Frontal cortex (tissue), 2 donors: Measurements from ENCODE around the genes ACER3, PAK1 and KCTD21.

DNA sequence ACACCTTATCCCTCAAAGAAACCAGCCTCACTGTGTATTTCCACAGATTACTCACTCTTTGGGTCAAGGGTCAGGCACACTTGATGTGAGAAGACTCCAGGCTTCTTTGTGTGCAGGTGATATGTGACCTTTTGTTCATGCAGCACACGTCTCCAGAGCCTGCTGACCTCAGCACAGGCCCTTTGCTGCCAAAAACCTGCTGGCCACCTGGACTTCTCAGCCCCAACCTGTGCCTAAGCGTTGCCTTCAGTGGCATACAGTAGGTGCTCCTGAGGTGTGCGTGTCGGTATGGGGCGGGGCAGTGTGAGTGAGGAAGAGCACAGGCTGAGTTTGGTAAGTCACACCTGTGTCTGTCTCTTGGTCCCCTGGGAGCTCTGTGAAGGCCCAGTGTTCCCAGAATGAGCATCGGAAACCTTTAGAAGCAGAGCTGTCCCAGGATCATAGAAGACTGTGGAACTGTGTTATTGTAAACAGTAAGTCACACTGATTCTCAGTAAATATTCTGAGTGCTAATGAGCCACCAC is 58.0 kb downstream of the WNT11 start:
- RAMPAGE, long total RNA, result no peak

DNA sequence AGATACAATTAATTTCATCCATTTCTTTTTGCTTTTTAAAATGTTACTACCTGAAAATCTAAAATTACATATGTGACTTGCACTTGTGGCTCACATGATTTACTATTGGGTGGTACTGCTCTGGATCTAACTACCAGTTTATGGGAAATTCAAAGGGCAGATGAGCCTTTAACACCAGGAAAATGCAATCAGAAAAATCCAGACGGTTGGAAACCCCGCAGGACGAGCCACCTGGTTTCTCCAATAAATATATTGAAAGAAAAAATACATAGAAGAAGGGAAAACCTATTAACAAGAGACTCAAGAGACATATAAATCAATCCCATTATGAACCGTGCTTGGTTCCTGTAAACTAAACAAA is 55.2 kb downstream of the WNT11 start:
- RAMPAGE, long total RNA, result no peak

- RAMPAGE, long total RNA, result no peak
Measured at GRCh38 chr11:76270369-76270619, 64.0 kb upstream of the WNT11 start.

- RAMPAGE, long total RNA, result no peak
Measured at GRCh38 chr11:76276232-76276965, 70.1 kb upstream of the WNT11 start.

- RAMPAGE, long total RNA, result no peak
Measured at GRCh38 chr11:76578358-76579336, 91.9 kb downstream of the LRRC32 start.

DNA sequence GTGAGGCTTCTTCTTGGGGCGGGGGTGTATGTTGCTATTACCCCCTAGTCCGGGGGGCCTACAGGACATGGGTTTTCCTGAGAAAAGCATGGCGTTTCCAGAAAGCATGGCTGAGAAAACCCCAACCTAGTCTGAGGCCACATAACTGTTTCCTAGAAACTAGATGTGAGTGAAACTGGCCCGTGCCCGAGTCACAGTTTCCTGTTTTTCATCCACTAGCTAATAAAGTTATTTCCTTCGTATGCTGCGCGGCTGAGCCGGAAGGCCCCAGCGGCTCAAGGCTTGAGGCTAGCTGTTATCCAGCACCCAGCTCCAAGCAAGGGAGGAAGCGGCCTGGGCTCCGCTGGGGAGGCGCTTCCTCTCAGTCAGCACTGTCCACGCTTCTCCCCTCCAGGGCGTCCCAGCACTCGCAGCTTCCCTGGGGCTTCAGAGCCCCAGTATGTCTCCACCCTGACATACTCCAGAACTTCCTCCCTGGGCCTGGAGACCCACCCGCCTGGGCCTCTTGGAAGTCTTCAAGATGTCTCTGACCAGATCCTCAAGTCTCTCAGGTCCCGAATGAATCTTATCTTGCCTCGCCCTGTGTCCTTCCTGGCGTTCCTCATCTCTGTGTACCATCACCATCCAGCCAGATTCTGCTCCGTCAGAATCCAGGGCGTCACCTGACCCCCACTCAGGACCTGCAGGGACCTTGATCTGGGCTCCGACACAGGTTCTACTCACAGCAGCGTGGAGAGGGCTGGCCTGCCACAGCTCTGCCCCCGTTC is 82.0 kb downstream of the LRRC32 start:
- RAMPAGE, long total RNA, result no peak

DNA sequence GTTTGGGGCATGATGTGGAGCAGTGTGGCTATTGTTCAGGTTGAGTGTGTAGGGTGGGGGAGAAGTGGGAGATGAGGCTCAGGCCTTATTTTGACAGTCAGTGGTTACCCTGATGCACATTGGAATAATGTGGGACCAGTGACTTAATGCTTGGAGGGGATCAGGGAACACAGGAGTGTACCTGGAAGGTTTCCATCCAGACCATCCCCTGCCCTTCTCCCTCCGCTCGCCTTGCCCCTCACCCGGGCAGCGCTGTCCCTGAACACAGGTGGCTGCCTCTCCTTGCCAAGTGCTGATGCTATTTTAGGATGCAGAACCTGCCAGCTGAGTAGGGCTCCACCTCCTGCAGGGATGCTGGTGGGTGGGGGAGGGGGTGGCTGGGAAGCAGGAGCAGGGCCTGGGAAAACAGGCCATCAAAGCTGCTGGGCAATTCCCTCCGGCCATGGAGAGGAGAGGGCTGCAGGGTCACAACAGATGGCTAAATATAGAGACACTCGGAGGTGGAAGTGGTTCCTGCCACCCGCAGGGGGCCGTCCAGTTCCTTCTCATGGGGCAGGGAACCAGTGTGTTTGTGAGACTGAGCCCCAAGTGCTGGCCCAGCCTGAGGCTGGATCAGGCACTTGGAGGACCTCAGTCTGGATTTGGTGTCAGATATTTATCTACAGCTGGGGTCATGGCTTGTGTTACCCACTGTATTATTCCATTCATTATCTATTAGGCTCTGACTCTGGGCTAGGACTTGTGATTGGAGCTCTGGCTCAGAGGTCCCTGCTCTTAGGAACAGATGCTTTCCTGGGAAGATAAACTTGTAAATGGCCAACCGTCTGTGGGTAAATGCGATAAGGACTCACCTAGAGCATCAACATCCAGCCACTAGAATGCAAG is 59.6 kb downstream of the LRRC32 start:
- RAMPAGE, long total RNA, result no peak

- RAMPAGE, long total RNA, result no peak
Measured at GRCh38 chr11:76668353-76668969, 2.1 kb downstream of the LRRC32 start.

- RAMPAGE, long total RNA, result no peak
Measured at GRCh38 chr11:76781142-76781606, 2.0 kb upstream of the TSKU start.

DNA sequence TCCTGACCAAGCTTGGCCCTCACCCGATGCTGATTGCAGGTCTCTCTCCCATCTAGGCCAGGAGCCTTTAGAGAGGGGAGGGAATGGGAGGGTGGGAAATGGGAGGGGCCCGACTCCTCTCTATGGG is 1.7 kb upstream of the TSKU start:
- RAMPAGE, long total RNA, result no peak

DNA sequence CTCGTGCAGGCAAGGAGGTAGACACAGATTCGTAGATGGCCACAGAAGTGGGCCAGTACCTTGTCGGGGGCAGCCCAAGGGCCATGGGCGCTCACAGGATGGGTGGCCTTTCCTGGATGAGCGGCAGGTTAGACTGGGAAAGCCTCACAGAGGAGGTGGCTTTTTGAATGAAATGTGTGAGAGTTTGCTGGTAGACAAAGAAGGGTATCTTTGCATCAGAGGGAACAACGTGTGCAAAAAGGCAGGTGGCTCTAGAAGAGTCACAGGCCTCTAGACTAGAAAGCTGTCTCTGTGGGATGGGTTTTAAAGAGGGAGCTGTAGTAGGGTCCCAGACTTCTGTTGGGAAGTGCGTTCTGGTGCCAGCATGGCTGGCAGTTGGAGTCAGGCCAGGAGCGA is 3.1 kb downstream of the TSKU start:
- RAMPAGE, long total RNA, result no peak

DNA sequence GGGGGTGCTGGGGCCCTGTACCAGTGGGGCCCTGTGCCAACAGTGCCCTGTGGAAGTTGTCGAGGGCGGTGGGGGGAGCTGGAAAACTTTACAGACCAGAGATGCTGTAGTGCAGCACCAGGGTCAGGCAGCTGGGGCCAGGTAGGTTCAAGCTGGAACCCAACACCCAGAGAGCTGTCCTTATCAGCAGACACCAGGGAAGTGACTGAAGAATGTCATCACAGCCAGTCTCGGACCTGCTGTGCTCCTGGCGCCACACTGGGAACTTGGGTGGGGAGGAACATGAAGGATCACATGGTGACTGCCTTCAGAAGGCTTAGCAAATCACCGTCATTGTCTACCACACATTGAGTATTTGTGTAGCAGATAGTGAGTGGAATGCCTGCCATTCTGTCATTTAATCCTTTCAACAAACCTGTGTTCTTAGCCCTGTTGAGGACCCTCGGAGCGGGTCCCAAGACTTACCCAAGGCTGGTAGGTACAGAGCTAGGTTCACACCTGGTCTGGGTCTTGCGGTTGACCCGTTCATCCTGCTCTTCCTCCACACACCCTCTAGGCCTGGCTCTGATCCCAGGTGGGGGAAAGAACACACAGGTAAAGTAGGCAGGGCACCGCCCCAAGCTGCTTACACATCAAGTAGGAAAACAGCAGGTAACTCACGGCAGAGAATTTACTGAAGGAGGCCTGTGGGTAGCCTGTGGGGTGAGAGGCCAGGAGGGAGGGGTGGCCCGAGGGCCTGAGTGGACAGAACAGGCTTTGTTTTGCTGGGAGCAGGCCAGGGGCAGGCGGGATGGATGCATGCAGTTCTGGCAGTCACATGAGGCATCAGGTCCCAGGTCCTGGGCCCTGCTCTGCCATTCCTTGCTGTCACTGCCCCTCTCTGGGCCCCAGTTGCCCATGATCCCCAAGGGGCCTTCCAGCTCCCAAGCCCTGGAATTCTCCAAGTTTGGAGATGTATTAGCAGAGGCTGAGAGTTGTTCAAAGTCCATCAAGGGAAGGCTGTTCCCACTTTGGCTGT is 5.4 kb downstream of the TSKU start:
- RAMPAGE, long total RNA, result no peak

- RAMPAGE, long total RNA, result no peak
Measured at GRCh38 chr11:76860288-76861649, at the start of gene ACER3. TSS of gene ACER3 (plus strand) at chr11:76860918.

DNA sequence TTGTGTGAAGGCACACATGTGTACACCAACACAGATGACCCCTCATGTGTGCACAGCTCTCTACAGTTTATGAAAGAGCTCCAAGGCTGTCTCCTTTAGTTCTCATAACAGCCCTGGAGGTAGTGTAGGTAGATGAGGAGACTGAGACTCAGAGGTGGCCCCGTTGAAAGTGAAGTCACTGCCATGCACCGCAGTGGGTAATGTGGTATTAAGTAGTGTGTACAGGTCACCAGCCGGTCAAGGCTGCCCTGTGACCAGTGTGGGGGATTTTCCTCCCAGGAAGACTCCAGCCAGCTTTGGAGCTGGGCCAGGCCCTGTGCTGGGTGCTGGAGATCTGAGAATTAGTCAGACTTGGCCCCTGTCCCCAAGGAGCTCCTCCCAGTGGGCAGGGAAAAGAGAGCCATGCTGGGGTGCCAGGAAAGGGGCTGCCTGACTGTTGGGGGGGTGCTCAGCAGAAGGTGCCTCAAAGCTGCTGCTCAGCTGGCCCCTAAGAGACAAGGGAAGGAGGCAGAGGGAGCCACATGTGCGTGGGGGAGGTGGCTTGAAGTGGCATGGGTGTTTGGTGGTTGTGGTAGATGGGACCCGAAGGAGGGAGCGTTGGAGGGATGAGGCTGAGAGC is 5.4 kb downstream of the OMP start:
- RAMPAGE, long total RNA, result no peak

DNA sequence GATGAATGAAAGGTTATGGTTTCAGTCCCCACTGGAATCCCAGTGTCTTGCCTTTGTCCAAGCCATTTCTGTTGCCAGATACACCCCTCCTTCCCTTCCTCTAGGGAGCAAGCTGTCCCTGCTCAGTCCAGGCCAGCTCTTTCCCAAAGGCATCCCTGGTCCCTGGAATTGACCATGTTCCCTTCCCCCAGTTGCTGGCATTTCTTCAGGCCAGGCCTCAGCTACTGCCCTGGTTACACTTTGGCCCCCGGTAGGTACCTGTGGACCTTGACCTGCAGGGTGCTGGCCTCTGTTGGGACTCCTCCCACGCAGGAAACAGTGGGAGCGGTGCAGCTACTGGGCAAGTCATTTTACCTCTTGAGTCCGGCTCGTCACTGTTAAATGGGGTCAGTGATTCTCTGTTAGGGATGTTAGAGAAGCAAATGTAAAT is 16.7 kb downstream of the MYO7A start:
- RAMPAGE, long total RNA, result no peak

DNA sequence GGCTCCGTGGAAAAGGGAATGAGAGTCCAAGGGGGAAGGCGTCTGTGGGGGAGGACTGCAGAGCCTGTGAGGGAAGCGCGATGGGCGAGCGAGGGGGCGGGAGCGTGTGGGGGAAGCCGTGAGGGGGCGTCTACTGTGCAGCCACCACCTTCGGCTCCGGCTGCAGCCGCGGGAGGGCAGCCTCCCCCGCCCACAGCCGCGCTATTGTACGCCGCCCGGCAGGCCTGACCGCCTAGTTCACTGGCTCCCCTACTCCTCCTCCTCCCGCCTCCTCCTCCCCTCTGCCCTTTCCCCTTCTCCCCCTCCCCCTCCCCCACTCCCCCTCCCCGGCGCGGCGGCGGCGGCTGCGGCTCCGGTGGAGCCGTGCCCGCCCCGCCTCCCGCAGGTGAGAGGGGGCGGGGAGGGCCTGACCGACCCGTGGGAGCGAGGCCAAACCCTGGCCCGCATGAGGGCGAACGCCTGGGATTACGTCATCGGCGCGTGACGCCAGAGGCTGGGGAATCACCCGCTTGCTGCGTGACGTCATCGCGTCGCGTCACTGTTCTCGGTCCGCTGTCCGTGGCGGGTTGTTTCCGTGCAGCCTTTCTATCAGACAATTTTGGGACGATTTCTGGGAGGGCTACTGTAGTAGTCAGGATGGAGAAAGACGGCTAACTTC is at the start of gene PAK1:
PAK1 (minus strand) TSS at position 210 of the 658 bp plus-strand sequence.
- RAMPAGE, long total RNA, result no peak

DNA sequence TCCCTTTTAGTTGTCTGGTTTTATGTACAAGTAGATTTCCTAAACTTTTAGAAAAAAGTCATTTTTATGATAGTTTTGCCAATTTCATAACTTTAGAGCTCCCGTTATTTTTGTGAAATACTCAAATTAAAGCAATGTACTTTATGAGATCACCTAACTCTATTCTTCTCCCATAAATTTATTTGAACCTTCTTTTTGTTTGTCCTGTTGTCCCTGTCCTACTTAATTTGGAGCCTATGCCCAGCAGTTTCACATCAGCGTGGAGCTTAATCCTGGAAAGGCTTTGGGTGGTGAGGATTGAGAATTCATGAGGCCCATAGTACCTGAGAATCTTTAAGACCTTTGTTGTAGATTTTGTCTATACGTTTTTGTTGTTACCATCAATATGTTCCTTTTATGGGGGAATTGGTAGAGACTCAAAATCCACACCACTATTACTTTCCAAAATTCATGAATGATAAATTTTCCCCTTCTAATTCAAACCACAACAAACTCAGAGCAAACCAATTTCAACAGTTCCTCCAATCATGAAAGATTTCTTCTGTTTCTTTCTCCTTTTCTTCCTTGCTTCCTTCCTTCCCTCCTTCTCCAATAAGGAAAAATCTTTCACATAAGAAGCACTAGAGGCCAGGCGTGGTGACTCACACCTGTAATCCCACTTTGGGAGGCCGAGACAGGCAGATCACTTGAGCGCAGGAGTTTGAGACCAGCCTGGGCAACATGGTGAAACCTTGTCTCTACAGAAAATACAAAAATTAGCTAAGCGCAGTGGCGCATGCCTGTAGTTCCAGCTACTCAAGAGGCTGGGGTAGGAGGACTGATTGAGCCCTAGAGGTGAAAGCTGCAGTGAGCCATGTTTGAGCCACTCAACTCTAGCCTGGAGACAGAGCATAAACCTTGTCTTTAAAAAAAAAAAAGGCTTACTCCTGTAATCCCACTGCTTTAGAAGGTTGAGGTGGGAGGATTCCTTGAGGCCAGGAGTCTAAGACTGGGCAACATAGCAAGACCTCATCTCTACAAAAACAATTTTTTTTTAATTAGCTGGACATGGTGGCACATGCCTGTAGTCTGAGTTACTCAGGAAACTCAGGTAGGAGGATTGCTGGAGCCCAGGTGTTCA is 76.7 kb upstream of the CLNS1A start:
- RAMPAGE, long total RNA, result no peak

- RAMPAGE, long total RNA, result no peak
Measured at GRCh38 chr11:78072850-78073146, 6.9 kb downstream of the NDUFC2 start.

DNA sequence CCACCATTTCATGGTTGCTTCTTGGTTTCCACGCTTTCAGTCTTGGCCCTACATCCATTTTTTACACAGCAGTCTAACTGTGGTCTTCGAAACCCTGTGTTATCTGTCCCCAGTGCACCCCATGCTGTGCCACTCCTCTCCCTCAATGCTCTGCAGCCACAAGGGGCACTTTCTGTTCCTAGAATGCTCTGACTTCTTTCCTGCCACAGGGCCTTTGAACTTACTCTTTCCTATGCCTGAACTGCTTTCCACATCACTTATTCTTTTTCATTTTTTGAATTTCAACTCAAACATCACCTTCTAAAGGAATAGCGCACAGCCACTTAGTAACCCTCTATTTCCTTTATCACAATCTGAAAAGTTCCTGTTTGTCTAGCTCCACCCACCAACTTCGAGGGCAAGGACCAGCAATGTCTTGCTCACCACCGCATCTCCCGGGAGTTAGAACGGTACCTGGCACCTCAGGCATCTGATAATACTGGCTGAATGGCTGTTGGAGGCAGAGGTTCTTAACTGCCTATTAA is 644 bp downstream of the ALG8 start:
- RAMPAGE, long total RNA, result no peak

- RAMPAGE, long total RNA, result no peak
Measured at GRCh38 chr11:78188456-78189067, at the start of gene KCTD21. TSS of gene KCTD21 (minus strand) at chr11:78188626.